Progenitor cell of endocrine pancreas (in vitro differentiated cells): Measurements from ENCODE around the genes TSPAN32 and CD81.

- PRO-cap: no peak
These were observed 9.8 kb downstream of the LSP1 start for GRCh38 chr11:1862747-1863003.

DNA sequence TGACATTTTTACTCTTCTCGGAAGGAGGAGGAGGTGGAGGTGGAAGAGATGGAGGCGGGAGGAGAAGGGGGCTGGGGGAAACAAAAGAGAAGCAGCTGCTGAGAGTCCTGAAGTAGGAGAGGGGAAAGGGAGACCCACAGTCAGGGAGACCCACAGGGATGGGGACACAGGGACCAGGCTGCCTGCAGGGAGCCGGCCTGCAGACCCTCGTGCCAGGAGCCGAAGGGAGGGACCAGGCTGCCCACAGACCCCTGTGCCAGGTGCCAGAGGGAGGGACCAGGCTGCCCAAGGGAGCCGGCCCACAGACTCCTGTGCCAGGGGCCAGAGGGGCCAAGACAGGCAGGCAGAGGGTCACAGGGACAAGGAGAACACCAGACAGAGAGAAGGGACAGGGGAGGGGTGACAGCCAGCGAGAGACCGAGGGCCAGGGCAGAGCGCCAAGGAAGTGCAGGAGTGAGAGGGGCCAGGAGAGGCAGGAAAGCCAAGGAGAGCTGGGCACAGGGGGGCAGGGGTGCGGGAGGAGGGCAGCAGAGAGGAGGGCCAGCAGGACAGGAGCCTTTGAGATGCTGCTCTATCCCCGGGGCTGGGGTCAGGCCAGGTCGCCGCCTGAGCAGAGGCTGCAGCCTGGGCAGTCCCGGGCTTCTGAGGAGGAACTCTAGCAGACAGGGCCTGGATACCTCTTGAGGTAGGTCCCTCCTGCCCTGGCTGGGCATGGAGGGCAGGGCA lies 11.9 kb downstream of the LSP1 start:
- PRO-cap: no peak

DNA sequence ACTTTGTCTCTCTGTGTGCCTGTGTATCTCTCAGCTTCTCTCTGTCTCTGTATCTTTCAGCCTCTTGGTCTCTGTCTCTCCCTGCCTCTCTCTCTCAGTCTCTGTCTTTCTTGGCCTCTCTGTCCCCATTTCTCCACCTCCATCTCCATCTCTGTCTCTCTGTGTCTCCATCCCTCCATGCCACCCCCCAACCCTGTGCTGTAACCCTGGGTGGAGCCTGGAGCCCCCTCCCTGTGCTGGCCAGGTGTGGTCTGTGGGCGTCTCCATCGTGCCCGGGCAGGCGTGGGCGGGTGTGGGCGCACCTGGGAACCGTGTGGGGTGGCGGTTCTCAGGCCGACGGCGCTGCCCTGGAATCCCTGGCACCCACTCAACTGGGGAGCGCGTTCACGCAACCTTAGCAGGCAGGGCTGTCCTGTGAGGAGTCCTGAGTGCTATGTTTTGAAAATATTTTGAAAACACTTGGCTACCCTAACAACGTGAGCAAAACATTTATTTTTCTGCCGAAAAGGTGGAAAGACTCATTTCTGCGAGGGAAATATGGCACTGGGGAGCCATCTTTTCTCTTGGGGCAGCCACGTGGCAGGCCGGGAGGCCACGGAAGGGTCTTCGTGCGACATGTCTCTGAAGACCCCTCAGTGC lies 4.7 kb downstream of the TNNT3 start:
- PRO-cap: no peak

GRCh38 chr11:1926641-1927491 lies 7.4 kb downstream of the TNNT3 start:
- PRO-cap: no peak

- PRO-cap: no peak
These were observed 12.5 kb downstream of the TNNT3 start for GRCh38 chr11:1931937-1932526.

- PRO-cap: no peak
These were observed 46.9 kb downstream of the MRPL23 start for GRCh38 chr11:1994029-1994440.

- PRO-cap: no peak
These were observed 8.1 kb downstream of the IGF2 start for GRCh38 chr11:2131106-2131515.

DNA sequence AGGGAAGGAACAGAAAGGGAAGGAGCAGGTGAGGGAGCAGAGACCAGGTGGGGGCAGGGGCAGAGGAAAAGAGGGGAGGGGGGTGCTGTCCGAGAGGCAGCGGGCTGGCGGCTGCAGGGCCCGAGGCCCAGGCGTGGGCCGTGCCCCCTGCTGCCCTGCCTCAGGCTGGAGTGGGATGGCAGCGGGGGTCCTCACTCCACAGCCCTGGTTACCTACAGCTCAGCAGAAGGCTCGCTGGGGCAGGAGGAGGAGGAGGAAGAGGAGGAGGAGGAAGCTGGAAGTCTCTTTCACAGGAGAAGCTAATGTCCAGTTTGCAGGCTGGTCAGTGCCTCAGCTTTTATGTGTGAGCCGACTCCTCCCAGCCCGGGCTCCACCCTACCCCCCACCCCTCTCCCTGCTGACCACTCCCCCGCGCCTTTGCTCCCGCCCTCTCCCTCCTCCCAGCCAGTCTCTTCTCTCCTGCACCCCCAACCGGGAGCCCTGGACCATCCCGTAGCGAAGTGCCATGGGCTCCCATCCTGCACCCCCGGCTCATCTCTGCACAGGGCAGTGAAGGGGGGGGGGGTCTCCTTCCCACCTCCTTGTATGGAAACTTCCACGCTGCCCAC lies 2.1 kb downstream of the IGF2 start:
- PRO-cap: bidirectional peak, plus-strand start at position 447 of the sequence, minus-strand start at position 313 of the sequence

DNA sequence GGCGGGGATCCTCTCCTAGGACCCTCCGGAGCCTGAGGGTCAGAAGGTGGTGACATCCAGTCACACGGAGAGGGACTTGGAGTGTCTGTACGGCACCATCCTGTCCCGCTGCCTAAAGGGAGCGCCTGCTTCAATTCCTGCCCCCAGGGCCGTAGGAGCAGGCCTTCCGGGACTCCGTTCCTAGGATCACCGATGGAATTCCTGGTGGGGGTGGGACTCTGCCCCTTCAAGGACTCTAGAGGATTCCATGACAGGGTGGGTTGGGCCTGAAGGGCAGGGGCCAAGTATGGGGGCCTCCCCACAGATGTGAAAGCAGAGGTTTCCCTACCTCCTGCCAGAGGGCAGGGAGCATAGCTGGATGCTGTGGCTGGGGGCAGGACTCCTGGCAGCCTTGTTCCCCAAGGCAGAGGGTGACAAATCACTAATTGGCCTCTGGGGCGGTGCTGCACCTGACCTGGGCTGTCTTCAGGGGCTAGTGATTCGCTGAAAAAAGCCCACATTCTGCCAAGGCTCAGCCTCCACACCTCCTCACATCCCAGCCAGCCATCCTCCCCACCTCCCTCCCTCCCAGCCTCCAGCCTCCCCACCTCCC lies 33.2 kb upstream of the TH start:
- PRO-cap: no peak

DNA sequence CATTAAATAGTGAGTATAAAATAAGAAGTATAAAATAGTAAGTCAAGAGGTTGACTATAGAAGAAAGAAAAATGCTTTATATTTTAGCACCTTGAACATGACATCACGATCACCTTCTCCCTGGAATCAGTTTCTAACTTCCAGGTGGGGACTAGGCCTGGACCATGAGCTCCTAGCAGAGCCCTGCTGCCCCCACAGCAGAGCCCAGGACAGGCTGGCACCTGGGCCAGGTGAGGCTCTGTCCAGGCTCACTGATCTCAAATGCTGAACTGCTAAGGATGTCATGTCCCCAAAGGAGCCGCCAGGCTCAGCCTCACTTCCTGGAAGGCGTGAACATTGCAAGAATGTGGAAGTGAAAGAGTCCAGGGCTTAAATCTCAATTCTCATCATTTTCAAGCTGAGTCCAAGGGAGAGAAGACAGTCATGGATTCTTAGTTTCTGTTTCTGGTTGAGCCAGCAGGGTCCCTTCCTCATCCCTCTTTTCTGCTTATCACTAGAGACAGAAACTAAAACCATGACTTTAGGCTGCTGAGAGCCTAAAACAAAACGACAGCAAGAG lies 5.0 kb downstream of the ASCL2 start:
- PRO-cap: no peak

DNA sequence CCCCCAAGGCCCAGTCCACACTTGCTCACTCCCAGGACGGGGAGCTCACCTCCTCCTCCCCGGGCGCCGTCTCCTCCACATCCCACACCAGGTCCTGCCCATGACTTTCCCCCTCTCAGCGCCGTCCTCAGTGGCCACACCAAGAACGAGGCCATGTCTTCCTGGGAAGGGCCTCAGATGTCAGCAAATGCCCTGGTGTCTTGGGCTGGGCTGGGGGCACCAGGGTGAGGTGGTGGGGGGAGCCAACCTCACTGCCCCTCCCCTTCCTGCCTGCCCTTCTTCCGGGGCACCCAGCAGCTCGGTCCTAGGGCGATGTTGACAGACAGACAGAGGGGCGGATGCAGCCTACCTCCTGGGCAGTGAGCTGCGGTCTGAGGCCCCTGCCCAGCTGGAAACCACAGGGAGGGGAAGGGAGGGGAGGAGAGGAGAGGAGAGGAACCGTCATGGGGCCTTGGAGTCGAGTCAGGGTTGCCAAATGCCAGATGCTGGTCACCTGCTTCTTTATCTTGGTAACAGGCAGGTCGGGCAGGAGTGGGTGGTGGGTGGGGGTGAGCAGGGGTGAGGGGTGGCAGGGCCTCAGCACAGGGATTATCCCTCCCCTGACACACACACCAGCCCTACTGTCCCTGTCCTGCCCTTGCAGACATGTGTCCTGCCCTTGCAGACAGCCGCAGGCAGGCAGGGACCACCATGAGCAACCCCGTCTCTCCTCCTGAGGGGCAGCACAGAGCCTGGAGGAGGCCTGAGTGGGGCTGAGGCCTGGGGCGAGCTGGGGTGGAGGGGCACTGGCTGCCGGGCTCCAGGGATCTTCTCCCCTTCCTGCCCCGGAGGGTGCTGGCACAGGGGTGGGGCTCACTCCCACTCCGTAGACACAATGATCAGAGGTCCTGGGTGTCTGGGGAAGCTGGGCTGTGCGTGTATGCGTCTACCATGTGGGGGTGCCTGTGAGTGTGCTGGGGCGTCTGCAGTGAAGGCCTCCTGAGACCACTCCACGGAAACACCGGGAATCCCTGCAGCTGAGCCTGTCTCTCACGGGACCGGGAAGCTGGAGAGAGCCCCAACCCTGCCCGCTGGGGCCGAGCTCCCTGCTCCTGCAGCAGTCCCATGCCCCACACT lies at the start of gene TSPAN32:
Gene TSPAN32 (plus strand): TSS at position 307 of the 1,116 bp plus-strand sequence.
- PRO-cap: no peak

GRCh38 chr11:2376958-2377848 lies at the start of gene CD81:
Gene CD81 (plus strand): TSS chr11:2377310.
- PRO-cap: unidirectional peak, plus-strand start at chr11:2377310

DNA sequence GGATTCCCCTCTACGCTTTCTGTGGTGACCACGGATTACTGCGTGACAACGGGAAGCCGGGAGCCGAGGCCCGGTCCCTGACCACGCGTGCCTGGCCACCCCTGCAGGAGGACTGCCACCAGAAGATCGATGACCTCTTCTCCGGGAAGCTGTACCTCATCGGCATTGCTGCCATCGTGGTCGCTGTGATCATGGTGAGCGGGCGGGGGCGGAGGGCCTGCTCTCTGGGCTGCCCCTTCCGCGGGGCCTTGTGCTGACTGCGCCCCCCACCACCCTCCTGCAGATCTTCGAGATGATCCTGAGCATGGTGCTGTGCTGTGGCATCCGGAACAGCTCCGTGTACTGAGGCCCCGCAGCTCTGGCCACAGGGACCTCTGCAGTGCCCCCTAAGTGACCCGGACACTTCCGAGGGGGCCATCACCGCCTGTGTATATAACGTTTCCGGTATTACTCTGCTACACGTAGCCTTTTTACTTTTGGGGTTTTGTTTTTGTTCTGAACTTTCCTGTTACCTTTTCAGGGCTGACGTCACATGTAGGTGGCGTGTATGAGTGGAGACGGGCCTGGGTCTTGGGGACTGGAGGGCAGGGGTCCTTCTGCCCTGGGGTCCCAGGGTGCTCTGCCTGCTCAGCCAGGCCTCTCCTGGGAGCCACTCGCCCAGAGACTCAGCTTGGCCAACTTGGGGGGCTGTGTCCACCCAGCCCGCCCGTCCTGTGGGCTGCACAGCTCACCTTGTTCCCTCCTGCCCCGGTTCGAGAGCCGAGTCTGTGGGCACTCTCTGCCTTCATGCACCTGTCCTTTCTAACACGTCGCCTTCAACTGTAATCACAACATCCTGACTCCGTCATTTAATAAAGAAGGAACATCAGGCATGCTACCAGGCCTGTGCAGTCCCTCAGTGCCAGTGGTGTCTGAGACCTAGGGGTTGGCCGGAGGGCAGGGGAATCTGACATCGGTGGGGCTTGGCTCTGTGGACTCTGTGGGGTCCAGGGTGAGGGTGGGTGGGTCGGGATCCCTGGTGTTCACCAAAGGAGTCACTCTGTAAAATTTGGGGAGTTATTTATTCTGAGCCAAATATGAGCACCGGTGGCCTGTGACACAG lies 3.7 kb upstream of the TSSC4 start:
- PRO-cap: no peak

- PRO-cap: no peak
These were observed 382 bp downstream of the TRPM5 start for GRCh38 chr11:2443892-2444371.

GRCh38 chr11:2447466-2448120 lies 2.8 kb downstream of the KCNQ1 start:
- PRO-cap: no peak

DNA sequence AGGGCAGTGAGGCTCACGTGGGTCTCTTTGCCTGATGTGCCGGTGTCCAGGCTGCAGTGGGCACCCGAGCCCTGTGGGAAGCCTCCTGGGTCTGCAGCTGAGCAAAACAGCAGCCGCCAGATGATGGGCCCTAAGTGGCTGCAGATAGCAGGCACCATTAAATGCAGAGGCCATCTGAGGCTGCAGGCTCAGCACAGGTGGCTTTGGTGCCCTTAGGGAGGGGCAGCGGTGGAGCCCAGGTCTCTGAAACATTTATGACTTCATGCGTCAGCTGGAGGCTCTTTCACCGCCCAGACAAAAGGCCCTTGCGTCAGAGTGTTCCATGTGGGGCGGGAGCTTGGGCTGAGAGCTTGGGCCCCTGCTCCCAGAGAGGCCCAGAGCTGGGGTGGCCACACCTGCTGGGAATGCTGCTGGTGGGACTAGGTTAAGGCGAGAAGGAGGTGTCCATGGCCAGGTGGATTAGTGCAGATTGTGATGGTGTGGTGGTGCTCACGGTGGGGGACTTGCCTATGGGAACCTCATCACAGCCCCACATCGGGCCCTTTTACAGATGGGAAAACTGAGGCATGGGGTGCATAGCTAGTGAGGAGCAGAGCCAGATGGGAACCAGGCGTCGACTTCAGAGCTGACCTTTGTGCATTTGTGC lies 29.7 kb downstream of the KCNQ1 start:
- PRO-cap: no peak

GRCh38 chr11:2566292-2566812 lies 121.5 kb downstream of the KCNQ1 start:
- PRO-cap: no peak

GRCh38 chr11:2645700-2646947 lies 201.3 kb downstream of the KCNQ1 start:
- PRO-cap: no peak

GRCh38 chr11:2649940-2650719 lies 205.3 kb downstream of the KCNQ1 start:
- PRO-cap: no peak

DNA sequence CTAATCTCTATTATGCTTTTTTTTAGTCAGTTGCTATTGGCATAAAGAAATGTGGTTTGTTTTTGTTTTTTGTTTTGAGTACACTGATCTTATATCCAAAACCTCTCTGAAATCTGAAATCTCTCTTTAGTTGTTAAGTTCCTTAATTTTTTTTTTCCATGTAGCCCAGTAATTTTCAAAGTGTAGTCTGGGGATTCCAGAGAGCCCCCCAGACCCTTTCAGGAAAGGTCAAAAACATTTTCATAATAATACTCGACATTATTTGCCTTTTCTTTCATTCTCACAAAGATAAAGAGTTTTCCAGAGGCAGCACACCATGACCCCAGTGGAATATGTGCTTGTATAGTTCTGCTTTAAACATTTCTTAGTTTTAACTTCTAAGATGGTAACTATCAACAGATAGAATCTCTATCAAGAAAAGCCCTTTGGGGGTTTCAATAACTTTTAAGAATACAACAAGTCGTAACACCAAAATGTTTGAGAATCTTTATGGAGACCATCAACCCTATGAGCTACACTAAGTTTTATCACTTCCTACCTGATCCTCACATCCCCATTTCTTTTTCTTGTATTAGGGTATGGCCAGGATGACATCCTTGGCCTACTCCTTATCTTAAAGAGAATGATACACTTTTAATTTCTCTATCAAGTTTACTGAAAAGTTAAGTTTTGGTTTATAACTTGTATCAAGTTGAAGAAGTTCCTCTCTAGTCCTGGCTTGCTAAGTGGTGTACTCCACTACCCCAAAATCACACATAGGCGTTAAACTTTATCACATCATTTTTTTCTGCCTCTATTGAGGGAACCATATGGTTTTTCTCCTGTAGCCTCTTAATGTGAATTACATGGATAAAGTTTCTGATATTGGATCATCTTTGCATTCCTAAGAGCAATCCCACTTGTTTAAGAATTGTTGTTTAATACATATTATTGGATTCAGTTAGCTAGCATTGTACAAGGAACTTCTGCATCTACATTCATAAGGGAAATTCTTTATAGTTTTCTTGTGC lies 188.4 kb downstream of the CDKN1C start:
- PRO-cap: no peak